ENCODE measurements around a stretch of chr6.

DNA sequence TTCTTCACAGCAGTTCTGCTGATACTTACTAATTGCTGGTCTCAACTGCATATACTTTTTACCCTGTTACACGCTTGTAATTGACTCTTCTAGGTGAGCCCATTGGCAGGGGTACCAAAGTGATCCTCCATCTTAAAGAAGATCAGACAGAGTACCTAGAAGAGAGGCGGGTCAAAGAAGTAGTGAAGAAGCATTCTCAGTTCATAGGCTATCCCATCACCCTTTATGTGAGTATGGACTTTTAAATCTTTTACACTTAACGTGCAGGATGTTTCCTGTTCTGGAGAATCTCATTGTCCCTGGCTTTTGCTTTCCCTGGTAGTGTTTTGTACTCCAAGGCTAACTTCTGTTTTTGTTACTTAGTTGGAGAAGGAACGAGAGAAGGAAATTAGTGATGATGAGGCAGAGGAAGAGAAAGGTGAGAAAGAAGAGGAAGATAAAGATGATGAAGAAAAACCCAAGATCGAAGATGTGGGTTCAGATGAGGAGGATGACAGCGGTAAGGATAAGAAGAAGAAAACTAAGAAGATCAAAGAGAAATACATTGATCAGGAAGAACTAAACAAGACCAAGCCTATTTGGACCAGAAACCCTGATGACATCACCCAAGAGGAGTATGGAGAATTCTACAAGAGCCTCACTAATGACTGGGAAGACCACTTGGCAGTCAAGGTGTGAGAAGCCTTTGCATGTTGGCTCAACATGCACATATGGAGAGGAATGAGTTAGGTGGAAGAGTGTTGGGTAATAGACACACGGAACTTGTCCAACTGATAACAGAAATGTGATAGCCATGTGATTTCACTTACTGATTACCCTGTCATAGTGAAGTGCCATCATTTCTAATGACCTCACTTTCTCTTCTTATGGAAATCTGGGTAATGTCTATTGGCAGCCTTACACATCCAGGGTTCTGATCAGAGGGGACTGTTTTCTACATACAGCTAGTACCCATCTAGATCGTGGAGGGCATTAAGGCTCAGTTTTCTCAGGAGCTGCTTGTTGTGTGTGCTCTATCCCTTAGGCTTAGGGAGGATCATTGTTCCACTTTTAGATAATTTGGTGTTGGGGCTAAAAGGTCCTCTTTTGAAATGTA is 3.4 kb downstream of the HSP90AB1 start:
- PRO-cap: no peak

- PRO-cap: bidirectional peak, plus-strand start at chr6:44254759, minus-strand start at chr6:44254675
Measured at GRCh38 chr6:44254252-44255239, 2.8 kb downstream of the SLC35B2 start.

DNA sequence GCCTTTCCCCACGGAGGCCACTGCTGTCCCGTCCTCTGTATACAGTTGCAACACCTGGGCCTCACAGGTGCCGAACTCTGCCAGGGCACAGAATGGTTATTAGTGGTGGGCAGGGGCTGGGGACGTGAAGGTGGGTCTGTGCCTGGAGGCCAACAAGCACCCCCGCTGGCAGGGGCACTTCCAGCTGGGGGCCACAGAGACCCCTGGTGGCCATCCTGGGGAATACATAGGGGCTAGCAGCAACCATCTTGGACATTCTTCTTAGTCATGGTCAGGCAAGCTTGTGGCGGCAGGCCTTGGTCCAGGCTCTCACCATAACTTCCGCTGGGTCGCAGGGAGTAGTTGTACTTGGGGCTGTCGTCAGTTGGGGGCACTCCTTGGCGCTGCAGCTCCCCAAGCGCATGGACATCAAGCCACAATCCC is 7.3 kb upstream of the TCTE1 start:
- PRO-cap: no peak

DNA sequence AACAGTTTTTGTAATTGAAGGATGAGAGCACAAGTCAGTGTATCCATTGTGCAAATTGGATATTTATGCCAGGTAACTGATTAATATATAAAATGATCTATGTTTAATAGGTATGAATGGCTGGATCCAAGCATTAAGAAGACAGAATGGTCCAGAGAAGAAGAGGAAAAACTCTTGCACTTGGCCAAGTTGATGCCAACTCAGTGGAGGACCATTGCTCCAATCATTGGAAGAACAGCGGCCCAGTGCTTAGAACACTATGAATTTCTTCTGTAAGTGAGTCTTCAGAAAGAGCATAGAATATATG is 5.0 kb downstream of the CDC5L start:
- PRO-cap: no peak

- PRO-cap: no peak
Measured at GRCh38 chr6:44396795-44397287, 9.3 kb downstream of the CDC5L start.

GRCh38 chr6:44651064-44651365 is 263.5 kb downstream of the CDC5L start:
- PRO-cap: no peak

DNA sequence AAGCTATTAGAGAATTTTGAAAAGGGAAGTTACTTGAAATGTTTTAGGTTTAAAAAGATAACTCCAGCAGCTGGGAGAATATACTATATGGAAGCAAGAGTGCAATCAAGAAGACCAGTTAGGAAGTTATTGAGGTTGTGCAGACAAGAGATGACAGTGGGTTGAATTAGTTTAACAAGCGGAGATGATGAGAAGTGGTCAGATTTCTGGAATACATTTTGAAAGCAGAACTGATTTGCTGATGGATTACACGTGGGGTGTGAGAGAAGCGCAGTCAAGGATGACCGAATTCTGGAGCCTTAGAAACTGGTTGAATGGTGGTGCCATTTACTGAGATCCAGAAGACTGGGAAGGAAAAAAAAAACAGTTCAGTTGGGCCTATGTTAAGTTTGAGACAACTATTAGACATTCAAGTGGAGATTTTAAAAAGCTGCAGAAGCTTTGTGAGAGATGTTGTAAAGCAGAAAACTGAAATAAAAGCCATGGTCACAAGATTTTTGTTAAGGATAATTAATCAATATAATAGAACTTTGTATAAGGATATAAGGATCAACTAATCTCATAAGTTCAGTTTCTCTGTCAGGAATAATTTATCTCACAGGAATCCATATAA is 7.6 kb downstream of the SUPT3H start:
- PRO-cap: no peak

DNA sequence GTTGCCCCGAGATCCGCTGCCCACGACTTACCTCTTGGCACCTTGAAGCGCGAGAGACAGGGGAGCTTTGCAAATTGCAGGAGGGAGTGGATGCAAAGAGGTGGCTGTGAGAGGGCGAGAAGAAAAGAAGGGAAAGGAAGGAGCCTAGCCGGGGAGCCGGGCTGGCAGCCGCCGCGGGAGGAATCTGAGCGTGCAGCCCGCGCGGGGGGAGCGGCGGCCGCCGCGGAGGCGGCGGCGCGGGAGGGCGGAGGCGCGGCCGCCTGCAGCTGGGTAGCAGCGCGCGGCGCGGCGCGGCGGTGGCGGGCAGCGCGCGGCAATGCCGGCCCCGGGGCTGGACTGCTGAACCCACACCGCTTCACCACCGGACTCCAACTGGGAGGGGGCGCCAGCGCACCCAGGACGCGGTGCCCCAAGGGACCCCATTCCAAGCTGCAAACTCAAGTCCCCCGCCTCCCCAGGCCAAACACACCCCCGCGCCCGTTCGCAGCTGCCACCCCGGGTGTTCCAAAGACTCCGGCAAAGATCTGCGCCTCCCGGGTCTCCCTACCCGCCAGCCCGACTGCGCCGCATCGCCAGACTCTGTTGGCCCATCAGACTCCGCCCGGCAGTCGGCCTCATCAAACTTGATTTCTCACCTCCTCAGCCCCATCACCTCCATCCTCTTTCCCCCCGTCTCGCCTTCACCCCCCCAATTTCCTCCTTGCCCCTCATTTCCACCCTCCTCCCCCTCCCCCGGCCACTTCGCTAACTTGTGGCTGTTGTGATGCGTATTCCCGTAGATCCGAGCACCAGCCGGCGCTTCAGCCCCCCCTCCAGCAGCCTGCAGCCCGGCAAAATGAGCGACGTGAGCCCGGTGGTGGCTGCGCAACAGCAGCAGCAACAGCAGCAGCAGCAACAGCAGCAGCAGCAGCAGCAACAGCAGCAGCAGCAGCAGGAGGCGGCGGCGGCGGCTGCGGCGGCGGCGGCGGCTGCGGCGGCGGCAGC is 44.4 kb upstream of the SUPT3H start:
- PRO-cap: no peak

DNA sequence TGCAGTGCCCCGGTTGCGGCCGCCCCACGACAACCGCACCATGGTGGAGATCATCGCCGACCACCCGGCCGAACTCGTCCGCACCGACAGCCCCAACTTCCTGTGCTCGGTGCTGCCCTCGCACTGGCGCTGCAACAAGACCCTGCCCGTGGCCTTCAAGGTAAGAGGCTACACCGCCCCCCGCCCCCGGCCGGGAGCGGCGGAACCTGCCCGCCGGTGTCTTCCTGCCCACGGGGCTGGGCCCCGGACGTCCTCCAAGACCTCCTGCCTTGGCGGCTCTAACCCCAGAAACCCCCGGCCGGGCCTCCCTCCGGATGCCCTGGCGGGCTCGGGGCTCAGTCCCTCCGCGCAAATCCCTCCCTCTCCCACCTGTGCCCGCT is 45.1 kb upstream of the SUPT3H start:
- PRO-cap: no peak

DNA sequence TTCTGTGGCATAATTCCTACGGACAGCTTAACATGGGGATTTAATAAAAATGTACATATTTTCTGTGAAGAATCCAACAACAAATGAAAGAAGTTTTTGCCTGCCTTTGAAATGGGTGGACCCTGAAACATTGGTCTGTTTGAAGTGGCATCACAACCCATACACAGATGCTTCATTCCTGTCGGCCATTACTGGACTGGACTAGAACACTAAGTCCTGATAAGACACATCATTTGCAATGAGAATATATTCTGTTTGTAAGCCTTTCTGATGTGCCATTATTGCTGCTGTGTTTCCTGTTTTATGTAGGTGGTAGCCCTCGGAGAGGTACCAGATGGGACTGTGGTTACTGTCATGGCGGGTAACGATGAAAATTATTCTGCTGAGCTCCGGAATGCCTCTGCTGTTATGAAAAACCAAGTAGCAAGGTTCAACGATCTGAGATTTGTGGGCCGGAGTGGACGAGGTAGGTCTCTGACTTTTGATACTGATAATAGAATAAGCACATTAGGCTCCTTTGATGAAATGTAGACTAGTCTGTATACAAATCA is 53.9 kb upstream of the SUPT3H start:
- PRO-cap: no peak

DNA sequence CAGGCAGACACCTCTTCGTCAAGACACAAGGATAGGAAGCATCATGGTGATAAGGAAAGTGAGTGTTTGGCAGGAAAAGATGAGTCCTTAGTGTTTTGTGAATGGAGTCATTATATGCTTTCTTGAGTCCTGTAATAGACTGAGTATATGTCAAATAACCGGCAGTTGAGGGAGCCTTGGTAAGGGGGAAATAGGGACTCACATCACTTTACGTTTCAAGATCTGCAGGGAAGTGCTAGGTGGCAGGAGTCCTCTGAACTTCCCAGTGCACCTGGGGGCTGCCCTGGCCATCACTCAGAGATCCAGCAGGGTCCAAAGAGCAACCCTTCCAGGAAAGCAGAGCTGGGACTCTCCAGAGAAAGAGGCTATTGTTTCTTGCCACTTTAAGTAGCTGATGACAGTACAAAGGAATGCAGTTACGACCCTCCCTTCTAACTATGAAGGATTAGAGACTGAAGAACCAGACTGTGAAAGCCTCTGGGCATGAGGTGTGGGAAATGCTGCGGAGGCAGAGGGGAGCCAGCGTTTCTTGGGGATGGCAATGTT is 189.0 kb upstream of the SUPT3H start:
- PRO-cap: bidirectional peak, plus-strand start at position 463 of the sequence, minus-strand start at position 292 of the sequence

DNA sequence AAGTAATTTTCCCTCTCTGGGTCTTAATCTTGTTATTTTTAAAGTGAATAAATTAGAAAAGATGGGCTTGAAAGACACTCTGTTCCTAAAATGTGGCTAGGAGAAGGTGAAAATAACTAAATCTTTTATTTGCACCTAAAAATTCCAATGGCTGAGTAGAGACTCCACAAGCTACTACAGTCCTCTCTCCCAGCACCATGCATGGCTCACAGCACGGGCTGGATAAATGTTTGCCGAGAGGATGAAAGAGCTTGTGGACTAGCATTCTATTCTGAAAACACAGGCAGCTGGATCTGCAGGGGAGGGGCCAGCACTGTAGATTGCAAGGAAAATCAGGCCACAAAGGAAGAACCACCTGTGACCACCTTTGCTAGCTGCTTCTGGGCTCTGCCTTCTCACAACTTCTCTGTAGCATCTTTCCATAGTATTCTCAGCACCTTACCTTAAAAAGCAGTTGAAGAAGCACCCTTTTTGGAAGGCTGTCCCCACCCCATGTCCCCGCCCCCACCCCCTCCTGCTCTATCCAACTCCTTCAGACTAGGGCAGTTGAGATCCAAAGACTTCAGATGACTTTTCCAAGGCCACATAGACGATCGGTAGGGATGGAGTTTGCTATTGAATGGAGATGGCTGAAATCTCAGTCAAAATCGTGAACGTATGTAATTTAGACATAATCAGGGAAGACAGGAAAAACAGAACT is 46.6 kb downstream of the CLIC5 start:
- PRO-cap: no peak

DNA sequence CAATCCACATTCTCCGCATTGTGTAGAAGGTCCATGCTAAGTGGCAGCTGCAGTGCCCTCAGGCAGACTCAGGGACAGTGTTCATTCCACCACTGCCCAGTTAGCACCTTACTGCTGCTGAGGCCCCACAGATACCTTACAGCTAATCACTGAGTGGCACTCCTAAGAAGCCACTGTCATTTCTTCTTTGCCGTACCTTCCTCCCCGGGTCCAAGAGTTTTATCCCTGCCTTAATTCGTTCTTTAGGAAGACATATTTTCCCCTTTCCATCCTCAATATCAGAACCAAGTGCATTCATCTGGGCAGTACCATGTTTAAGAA is 156.7 kb downstream of the RCAN2 start:
- PRO-cap: no peak

DNA sequence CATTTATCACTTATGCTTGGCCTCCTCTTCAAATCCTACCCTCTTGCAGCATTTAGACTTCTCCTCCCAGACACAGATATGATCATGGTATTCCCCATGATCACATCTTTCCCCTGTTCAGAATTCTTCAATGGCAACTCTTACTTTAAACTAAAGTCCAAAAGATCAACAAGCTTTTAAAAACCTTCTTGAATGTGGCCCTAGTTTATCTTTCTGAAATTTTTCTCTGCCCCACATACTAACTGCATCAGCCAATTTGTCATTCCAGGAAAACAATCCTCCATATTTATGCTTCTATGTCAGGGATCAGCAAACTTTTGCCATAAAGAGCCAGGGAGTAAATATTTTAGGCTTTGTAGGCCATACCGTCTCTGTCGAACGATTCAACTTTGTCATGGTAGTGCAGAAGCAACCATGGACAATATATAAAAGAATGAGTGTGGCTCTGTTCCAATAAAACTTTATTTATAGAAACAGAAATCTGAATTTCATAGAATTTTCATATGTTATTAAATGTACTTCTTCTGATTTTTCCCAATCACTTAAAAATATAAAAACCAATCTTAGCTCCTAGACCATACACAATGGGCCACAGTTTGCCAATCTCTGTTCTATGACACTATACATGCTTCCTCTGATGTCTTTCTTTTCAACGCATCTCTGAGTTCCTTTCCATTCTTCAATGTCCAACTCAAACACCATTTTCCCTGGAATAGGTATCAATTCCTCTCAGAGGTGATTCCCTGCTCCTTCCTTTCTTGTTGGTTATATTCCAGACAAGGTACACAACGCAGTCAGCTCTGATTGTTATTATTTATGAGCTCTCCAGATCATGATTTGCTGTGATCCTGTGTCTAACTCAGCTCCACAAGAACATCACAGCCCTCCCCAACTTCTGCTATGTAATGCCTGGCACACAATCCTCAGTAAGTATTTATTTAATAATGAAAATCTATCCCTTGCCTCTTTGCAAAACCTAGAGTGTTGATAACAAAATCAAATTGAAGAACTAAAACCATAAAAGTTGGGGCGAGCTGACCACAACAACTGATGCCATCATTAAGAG is 115.6 kb downstream of the RCAN2 start:
- PRO-cap: no peak

GRCh38 chr6:46484500-46484868 is 6.8 kb downstream of the RCAN2 start:
- PRO-cap: no peak

DNA sequence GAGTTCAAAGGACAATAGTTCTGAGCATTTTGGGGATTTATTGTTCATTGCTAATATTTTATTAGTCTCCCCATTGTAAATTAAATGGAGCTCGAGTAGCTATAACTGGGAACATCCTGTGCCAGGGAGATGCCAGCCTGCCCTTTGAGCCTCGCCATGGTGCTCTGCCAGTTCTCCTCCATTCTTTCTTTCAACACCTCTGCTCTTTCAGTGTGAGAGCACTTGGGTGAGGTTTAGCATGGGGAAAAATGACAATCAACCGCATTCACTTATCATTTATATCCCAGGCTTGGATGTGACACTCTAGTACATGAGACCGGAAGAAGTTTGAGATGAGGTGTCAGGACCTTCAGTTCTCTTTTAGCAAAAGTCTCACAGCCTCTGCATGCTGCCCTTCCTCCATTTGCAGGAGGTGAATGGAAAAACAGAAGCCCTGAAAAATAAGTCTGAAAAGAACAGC is 14.9 kb upstream of the RCAN2 start:
- PRO-cap: no peak

DNA sequence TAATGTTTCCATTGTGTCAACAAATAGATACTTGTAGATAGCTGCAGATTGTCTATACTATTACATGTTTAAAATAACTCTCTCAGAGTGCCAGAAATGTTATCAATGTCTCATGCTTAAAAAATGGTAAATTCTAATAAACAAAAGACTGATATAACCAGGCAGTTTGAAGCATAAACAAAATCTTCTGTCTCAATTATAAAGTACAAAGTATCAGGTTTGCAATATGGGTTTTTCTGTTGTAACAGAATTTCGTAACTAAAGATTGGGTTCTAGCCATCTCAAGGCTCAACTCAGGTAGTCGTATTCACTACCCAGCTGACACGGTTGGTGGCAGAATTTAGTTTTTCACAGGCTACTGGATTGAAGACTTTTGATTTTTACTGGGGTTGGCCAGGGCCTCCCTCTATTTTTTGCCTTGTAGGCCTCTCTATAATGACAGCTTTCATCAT is 3.8 kb downstream of the CYP39A1 start:
- PRO-cap: no peak

DNA sequence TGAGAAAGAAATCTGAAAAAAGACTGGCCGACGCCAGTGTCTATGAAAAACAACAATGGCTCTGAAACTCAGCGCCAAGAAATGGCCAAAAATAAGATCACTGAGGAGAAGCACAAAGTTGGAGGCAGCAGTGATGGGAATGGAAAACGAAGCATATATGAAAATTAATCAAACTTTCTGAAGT is 11.1 kb upstream of the ADGRF5 start:
- PRO-cap: no peak

DNA sequence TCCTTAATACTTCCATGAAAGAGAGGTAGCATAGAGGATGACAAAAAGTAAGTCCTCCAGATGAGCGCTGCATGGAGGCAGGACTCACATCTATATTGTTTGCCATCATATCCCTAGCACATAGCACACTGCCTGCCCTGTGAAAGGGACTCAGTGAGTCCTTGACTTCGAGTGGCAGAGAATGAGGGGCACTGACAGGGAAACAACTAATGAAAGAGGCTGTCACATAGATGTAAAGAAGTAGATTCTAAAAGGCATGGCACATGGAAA is 30.5 kb upstream of the ADGRF5 start:
- PRO-cap: no peak

GRCh38 chr6:47034770-47035389 is 7.3 kb downstream of the ADGRF1 start:
- PRO-cap: no peak

Data from neural crest cell (in vitro differentiated cells).